Hair follicular keratinocyte (primary cell): Measurements from ENCODE around the genes MYEOV and FGF19.

GRCh38 chr11:68547963-68548362 is 87.4 kb downstream of the PPP6R3 start:
- RAMPAGE, long total RNA, result no peak

DNA sequence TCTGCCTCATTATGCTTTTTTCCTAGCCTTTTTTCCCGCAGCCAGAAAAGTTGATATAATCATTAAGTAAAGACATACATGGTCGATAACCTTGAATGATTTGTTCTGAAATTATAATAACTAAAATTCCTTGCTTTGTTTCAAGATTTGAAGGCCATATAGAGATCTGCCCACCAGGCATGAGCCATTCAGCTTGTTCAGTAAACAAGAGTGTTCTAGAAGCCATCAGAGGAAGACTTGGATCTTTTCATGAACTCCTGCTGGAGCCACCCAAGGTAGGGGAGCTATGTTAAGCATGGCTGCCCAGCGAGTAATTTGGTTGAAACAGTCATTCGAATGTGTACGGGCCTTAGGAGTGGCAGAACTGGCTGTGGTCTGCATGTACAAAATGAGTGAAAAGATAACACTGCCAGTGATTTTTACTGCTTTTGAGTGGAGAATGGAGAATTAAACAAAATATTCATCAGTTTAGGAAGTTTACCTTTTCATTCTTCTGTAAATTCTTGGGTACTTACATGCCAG is 103.7 kb downstream of the PPP6R3 start:
- RAMPAGE, long total RNA, result no peak

- RAMPAGE, long total RNA, result no peak
Observed at GRCh38 chr11:69008600-69009212, 4.3 kb downstream of the MRGPRF start.

DNA sequence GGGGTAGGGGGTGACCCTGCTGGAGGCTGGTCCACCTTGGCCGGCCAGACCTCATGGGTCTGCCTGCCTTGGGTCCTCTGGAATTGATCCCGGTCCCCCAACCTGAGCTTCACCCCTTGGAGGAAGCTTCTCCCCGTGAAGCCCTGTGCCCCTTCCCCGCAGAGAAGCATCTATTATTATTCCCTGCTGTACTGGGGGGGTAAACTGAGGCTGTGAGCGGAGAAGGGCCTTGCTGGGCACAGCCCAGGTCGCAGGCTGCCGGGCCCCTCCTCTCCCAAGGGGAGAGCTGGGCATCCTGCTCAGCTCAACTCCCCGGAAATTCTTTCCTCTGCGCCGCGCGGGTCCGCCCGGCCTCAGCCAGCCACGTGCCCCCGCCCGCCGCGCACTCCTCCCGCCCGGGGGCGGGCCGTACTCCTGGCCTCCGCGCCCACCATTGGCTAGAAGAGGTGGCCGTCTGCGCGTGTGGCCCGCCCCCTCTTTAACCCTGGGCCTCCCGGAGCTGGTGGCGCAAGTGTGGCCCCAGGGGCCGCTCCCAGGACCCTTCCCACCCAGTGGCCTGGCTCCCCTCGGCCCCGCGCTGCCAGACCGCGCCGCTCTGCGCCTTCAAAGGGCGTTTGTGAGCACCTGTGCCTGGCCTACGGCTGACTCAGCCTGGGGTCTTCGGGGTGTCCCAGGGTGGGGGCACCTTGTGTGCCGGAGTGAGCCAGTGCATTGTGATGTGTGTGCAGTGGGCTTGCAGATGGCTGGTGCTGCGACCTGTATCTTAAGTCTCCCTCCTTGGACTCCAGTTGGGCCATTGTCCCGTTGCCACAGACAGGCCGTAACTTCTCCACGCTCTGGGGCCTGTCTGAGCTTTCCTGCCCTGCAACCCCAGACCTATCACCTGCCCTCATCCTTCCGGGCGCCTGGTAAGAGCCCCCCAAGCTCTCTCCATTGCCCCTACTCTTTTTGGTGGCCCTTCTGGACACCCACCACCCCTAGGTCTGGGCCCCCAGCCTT is 2.0 kb downstream of the MRGPRF start:
- RAMPAGE, long total RNA, result no peak

- RAMPAGE, long total RNA, result no peak
Observed at GRCh38 chr11:69050134-69050341, 1.3 kb downstream of the TPCN2 start.

- RAMPAGE, long total RNA, result no peak
Observed at GRCh38 chr11:69060965-69061282, 12.2 kb downstream of the TPCN2 start.

DNA sequence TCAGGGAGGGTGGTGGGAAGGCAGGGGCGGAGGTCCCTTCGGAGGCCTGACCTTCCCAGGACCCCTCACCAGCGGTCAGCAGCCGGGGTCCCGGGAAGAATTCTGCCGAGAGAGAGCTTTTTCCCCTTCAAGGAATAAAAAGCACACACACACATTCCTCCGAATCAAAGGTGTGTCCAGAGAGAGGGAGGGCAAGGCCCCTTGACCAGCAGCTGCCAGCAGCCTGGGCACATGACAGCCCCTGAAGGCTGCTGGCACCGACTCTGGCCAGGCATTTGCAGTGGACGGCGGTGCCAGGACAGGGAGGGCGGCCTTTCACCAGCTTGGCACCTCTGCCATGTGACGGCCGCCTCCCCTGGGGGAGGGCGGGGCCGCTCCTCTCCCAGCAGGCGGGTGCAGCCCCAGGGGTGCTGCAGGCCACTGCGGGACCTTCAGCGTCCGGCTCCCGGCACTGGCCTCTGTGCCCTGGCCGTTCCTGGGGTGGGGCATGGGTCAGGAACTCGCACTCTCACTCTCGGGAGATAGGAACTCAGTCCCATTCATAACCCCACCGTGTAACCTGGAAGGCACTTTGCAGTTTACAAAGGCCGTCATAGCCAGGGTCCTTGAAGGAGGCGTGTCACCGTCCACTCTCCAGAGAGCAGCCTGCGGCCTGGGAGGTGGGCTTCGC is 40.1 kb upstream of the SMIM38 start:
- RAMPAGE, long total RNA, result no peak

- RAMPAGE, long total RNA, result no peak
Observed at GRCh38 chr11:69156500-69157089, 860 bp downstream of the SMIM38 start.

- RAMPAGE, long total RNA, result no peak
Observed at GRCh38 chr11:69293827-69294911, at the start of gene MYEOV. TSS of gene MYEOV (plus strand) at chr11:69294155.

- RAMPAGE, long total RNA, result no peak
Observed at GRCh38 chr11:69306301-69306510, 12.3 kb downstream of the MYEOV start.

DNA sequence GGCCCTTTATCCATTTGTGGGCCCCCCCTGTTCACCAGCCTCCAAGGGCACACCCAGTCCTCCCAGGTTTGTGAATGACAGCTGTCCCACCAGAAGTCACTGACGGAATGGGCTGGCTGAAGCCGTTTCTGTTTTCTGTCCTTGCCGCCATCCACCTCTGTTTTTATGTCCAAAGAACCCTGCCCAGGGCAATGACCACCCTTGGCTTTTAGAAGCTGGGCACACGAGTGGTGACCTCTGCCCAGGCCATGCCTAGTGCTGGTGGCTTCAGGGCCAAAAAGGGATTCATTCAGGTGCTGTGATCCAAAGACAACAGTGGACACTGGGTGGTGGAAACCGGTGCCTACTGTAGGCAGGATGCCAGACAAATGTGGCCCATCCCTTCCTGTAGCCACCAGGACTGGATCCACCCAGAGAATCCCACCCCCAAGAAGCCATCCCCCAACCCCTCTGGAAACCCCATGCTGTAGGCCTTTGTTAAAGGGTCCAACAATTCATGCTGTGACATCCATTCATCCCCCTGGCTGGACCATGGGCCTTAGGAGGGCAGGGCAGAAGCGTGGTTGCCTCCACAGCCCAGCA is 102.7 kb downstream of the MYEOV start:
- RAMPAGE, long total RNA, result no peak

GRCh38 chr11:69448940-69450173 is 155.4 kb downstream of the MYEOV start:
- RAMPAGE, long total RNA, result no peak

- RAMPAGE, long total RNA, result no peak
Observed at GRCh38 chr11:69450495-69450855, 156.5 kb downstream of the MYEOV start.

DNA sequence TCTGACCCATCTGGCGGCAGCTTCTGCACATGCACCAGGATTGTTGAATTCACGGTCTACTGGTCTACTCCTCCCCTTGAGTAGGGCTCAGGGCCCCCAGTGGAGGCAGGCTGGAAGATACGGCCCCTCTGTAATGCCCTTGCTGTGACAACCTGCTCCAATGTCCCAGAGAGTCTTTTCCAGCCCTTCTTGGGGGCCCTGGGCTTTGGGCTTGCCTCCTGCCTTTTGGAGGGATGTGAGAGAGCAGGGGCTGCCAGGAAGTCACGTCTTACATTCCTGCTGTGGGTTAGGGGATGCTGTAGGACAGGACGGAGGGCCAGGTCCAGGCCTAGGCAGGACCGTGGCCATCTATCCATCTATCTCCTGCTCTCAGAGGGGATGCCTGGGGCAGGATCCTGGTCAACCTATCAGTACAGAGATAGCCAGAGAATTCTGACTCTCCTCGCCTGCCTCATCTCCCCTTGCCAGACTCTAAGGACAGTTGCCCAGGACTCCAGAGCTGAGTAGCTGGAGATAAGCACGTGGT is 70.9 kb upstream of the CCND1 start:
- RAMPAGE, long total RNA, result no peak

GRCh38 chr11:69646656-69647394 is 5.9 kb downstream of the CCND1 start:
- RAMPAGE, long total RNA, result no peak

DNA sequence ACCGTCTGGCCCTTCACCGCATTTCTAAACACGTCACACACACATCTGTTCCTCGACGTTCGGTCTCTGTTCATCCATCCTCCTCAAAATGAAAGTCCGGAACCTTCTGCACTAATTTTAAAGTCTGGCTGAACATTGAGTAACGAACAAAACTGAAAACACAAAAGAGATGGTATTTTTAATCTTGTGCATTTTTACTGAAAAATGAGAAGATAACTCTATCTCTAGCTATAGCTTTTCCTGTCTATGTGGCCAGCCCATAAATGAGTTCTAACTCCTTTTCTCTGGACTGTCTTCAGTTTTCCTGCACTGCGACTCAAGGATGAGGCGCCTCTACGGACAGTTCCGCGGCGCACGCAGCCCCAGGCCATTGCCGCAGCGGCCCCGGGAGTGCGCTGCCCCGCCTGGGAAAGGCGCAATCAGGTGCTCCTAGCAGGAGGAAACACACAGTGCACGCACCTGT is 7.7 kb downstream of the LTO1 start:
- RAMPAGE, long total RNA, result no peak

- RAMPAGE, long total RNA, result no peak
Observed at GRCh38 chr11:69703882-69704408, at the start of gene FGF19. TSS of gene FGF19 (minus strand) at chr11:69704022.

- RAMPAGE, long total RNA, result no peak
Observed at GRCh38 chr11:69712089-69712792, 8.4 kb upstream of the FGF19 start.

GRCh38 chr11:69915233-69916163 is 96.3 kb upstream of the FGF3 start:
- RAMPAGE, long total RNA, result no peak

DNA sequence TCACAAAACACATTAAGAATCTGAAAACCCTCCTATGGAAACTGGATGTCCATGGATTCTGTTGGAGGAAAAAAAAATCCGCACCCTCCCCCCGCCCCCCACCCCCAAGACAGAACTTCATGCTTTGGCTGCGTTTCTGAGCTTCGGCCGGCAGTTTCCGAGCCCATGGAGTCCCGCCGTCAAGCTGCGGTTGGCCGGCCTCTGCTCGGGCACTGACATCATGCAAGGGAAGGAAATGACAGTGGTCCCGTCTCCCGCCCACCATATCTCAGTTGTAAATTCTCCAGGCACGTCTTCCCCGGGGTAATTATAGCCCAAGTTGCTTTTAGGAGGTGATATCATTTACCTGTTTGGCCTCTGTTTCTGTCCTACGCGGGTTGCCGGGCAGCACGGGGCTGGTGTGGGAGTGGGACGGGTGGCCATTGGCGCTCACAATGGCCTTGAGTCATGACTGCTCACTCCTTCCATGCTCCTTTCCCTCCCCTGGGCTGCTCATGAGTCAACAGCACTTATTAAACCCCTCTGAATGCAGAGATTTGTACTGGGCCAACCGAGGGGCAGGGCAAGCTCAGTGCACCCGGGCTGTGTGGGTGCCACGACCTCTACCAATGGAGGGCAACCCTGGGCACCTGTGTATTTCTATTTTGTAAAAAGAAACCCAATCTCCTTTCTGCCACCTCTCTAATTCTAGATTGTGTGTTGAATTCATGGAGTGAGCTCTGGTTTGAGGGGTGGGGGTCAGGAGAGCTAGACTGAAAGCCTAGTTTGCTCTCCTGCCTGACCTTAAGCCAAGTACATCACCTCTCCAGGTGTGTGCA is 4.2 kb upstream of the ANO1 start:
- RAMPAGE, long total RNA, result no peak